HTR-8/SVneo (cell line): ENCODE data around the gene PPP1R3G.

DNA sequence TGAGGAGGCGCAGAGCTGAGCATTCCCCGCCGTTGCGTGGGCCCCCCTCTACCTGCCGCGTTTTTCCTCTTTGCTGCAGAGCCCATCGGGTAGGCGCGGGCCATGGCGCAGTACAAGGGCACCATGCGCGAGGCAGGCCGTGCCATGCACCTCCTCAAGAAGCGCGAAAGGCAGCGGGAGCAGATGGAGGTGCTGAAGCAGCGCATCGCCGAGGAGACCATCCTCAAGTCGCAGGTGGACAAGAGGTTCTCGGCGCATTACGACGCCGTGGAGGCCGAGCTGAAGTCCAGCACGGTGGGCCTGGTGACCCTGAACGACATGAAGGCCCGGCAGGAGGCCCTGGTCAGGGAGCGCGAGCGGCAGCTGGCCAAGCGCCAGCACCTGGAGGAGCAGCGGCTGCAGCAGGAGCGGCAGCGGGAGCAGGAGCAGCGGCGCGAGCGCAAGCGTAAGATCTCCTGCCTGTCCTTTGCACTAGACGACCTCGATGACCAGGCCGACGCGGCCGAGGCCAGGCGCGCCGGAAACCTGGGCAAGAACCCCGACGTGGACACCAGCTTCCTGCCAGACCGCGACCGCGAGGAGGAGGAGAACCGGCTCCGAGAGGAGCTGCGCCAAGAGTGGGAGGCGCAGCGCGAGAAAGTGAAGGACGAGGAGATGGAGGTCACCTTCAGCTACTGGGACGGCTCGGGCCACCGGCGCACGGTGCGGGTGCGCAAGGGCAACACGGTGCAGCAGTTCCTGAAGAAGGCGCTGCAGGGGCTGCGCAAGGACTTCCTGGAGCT, 728 bp downstream of the FAM50B start:
- RRBS, result 98% methylated on average over 20 of the region's 73 CpGs

GRCh38 chr6:3856424-3856977, 7.3 kb downstream of the FAM50B start:
- RRBS, result no CpG with 5 or more reads among the region's 7 CpGs

DNA sequence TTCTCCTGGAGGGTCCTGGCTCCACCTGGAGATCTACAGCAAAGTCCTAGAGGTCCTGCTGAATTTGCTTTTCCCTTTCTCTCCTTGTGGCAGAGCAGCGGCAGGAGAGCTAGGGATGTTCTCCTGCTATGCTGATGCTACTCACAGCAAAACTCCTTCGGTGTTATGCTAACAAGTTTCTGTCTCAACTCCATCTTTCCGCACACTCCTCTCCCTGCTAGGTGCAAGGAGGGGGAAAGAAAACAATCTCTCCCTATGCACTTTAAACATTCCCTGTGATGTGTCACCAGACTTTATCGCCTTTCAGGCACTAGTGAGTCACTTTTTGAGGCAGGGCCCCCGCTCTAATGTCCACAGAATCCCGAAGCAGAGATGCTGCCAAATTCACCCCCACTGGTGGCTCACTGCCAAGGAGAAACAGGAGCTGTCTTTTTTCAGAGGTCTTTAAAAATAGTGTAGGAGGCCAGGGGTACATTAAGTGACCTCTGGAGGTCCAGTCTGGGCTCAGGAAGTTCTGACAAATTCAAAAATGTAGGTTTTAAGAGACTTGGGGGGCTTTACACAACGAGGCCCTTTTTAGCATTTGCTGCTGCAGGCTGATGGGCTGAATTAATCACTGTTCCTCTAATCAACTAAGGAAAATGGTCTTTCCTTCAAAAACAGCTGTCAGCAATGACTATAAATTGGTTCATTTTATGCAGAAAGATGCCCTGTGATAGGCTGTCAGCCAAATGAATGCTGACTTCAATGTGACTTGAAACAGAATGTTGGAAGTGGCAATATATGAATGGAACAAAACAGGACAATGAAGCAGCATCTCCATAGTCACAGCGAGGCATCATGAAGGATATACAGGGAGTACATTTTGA, 62.8 kb downstream of the FAM50B start:
- RRBS, result no CpG with 5 or more reads among the region's 8 CpGs

GRCh38 chr6:3986566-3987664, 34.2 kb upstream of the PRPF4B start:
- RRBS, result no CpG with 5 or more reads among the region's 6 CpGs

- RRBS, result no CpG with 5 or more reads among the region's 5 CpGs
These were observed 2.1 kb upstream of the PRPF4B start for GRCh38 chr6:4019012-4019364.

DNA sequence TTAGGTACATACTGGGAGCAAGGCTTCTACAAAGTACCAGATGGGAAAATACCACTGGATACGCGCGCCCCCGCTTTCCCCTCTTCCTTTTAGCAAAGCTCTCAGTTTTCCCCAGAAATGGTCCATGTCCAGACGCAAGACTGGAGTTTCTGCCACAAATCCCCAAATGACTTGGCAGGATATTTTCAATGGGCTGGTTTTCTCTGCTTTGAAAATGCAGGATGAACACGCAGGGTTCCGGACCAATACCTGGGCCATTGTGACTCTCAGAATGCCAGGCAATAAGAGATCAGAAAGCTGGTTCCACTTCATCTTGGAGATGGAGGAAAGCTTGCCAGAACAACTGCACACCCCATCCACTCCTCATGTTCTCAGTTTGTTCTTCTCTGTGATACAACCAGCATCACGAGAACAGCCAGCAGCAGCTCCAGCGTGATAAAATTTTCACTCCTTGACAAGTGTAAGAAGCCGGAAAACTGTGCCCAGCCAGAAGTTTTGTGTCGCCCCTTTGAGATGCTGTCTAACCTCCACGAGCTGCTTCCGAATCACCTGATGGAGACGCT, 8.3 kb upstream of the FAM217A start:
- RRBS, result no CpG with 5 or more reads among the region's 14 CpGs

- RRBS, result no CpG with 5 or more reads among the region's 3 CpGs
These were observed 25.8 kb downstream of the ECI2 start for GRCh38 chr6:4109553-4110022.

- RRBS, result no CpG with 5 or more reads among the region's 27 CpGs
These were observed 53.5 kb upstream of the ECI2 start for GRCh38 chr6:4188801-4189289.

- RRBS, result no CpG with 5 or more reads among the region's 5 CpGs
These were observed 221.7 kb upstream of the ECI2 start for GRCh38 chr6:4356997-4357513.

GRCh38 chr6:4610344-4610913, 165.8 kb upstream of the CDYL start:
- RRBS, result no CpG with 5 or more reads among the region's 14 CpGs

DNA sequence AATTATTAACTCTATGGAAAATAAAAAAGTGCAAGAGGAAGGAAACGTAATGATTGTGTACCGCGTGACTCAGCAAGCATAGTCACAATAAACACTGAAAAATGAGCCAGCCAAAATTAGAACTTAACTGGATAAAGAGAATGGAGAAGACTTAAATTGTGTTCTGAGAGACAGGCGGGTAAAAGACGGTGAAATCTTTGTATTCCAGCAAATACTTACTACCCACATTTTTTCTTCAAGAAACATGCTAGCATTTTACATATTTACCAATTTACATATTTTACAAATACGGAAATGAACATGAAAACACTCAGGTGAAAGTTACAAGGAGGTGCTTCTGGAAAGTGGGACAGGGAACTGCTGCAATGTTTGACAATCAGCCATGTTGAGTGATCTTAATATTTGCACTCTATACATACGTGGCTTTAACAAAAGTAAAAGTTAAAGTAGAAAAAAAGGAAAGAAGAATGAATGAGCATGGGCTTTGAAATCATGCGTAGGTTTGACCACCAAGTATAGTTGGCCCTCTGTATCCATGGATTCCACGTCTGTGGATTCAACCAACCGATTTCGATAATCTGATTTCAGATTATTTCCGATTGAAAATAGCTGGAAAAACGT, 87.7 kb upstream of the CDYL start:
- RRBS, result no CpG with 5 or more reads among the region's 13 CpGs

- RRBS, result no CpG with 5 or more reads among the region's 5 CpGs
These were observed 48.1 kb upstream of the CDYL start for GRCh38 chr6:4728065-4728501.

- RRBS, result 2% methylated on average over 19 of the region's 80 CpGs
These were observed 767 bp upstream of the CDYL start for GRCh38 chr6:4775310-4775963.

- RRBS, result 96% methylated on average over 4 of the region's 10 CpGs
These were observed 29.0 kb downstream of the CDYL start for GRCh38 chr6:4804968-4805795.

DNA sequence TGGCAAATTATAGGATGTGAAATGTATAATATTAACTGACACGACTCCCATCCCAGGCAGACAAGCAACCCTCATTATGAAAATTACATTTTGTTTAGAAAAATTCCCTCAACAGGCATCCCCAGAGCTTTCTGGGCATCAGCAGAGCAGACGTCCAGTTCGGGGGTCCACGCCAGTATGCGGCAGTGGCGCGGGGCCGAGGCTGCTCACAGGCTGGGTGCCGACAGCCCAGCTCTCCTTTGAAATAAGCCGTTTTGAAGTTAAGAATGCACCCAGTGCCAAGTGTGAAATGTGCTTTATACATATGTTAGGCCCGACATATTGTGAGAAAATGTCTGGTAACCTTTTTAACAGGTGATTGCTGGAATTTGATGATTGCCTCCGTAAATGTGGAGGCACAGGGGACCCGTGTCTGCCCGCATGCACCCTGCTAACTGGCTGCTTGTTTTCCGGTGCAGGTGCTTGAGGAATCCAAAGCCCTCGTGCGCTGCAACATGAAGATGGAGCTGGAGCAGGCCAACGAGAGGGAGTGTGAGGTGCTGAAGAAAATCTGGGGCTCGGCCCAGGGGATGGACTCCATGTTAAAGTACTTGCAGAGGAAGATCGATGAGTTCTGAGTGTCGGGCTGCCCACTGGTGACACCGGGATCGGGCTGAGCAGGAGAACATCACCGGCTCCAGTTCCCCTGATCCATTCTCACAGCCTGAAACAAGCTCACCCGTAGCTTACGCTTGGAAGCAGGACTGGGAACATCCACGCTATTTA, 50.2 kb downstream of the RPP40 start:
- RRBS, result no CpG with 5 or more reads among the region's 27 CpGs

GRCh38 chr6:5057139-5057488, 28.0 kb upstream of the PPP1R3G start:
- RRBS, result no CpG with 5 or more reads among the region's 7 CpGs

GRCh38 chr6:5085016-5085629, at the start of gene PPP1R3G:
PPP1R3G (plus strand) TSS chr6:5085341.
- RRBS, result 6% methylated on average over 25 of the region's 67 CpGs

DNA sequence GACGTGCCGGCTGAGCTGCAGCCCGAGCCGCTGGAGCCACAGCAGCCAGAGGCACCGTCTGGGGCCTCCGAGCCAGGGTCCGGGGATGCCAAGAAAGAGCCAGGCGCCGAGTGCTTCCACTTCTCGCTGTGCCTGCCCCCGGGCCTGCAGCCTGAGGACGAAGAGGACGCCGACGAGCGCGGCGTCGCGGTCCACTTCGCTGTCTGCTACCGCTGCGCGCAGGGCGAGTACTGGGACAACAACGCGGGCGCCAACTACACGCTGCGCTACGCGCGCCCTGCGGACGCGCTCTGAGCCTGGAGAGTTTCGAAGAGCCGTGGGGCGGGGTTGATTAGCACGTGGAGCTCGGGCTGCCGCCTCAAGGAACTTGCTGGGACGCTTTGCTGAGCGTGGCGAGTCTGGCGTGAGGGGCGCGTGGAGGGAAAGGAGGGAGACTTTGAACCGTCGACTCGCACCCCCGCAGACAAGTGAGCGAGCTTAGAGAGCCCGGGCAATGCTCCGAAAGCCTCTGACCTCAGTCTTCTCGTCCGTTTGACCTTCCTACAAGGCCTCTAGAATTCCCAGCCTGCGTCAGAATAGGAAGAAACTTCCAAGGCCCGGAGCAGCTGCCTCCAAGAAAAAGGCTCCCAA, 1.2 kb downstream of the PPP1R3G start:
- RRBS, result 88% methylated on average over 15 of the region's 59 CpGs

DNA sequence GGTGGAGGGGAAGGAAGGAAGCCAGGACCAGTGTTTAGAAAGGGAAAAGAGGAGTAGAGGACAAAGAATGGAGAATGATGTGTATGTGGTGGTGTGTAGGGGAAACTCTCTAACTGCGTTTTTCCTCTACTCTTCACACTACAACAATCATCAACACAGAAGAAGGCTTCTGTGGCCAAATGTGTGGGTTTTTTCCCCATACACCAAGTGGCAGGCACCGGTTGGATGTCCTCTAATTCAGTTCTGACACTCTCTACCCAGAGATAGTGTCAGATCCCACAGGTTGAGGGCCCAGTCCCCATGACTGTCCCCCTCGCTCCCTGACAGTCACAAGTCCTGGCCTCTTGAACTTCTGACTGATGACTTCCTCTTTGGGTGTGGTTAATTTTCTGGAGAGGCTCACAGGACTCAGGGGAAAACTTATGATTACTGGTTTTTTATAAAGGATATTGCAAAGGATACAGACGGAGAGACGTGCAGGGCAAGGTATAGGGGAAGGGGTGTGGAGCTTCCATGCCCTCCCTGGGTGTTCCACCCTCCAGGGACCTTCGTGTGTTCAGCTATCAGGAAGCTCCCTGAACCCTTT, 33.0 kb downstream of the FARS2 start:
- RRBS, result no CpG with 5 or more reads among the region's 6 CpGs

GRCh38 chr6:5645294-5645630, 361.5 kb downstream of the NRN1 start:
- RRBS, result no CpG with 5 or more reads among the region's 6 CpGs